ENCODE results near the gene PRDX3.

- RRBS: no CpG with 5 or more reads among the region's 6 CpGs
These were observed 21.4 kb downstream of the EIF3A start for GRCh38 chr10:119059151-119059590.

DNA sequence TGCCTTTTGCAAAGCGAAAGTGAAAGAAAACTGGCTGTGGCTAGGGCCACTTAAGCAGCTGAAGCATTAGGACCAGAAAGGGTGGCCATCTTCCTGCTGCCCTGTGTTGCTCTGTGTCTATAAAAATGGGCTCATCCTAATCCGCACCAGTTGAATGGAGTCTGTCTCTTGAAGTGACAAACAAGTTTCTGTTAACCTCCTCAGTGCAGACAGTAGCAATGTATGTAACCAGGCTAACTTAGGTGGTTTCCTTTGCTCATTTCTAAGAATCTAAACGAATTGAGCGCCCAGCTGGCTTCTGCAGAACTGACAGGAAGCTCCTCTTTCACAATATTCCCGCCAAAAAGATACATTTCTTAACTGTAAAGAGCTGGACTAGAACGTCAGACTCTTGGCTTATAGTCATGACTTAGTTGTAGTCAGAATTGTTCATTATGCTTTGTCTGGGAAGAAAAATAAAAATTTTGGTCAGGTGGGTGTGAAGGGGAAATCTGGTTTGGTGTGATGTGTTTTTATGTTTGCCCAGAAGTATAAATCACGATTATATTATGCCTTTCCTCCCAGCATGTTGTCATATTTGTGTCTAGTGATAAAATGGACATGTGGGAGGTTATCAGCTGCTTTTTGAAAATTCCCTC is 28.0 kb downstream of the DENND10 start:
- RRBS: no CpG with 5 or more reads among the region's 7 CpGs

DNA sequence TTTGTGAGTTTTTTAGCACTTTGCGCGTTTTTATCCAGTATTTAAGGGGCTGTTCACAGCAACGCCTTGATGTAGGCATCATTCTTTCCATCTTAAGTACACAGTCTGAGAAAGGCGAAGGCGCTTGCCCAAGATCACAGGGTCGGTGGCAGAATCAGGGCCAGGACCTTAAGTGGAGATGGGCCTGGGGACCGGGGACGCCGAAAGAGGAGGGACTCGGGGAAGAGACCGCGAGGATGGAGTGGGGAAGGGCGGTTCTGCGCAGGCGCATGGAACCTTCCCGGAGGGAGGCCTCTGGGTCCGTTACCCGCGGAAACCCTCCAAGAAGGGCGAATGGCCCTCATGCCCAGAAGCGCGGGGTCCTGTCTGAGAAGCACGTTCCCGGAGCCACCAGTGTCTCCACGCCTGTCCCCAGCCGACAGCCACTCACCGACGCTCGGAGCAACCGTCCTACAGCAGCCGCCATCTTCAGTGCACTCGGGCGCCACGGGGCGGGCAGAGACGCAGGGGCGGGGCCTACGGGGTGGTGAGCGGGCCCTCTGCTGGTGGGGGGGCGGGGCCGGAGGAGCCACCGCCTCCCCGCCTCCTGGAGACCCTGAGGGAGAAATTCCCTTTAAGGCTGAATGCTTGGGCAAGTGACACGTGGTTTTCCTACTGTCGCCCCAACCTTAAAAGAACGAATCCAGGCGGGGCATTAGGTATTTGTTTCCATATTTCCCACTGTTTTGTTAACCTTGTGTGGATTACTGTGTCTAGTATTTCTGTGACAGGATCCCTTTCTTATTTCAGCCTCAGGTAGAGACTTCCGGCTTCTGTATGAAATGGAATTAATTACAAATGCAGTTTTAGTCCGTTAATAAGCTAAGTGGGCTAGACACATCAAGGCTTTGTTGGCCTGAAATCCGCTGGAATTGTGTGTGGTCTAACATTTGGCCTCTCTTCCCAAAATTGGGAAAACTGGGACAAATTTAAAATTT is at the start of gene PRDX3:
Gene PRDX3 (minus strand): TSS at position 488 of the 977 bp plus-strand sequence.
- RRBS: 2% methylated on average over 15 of the region's 50 CpGs

DNA sequence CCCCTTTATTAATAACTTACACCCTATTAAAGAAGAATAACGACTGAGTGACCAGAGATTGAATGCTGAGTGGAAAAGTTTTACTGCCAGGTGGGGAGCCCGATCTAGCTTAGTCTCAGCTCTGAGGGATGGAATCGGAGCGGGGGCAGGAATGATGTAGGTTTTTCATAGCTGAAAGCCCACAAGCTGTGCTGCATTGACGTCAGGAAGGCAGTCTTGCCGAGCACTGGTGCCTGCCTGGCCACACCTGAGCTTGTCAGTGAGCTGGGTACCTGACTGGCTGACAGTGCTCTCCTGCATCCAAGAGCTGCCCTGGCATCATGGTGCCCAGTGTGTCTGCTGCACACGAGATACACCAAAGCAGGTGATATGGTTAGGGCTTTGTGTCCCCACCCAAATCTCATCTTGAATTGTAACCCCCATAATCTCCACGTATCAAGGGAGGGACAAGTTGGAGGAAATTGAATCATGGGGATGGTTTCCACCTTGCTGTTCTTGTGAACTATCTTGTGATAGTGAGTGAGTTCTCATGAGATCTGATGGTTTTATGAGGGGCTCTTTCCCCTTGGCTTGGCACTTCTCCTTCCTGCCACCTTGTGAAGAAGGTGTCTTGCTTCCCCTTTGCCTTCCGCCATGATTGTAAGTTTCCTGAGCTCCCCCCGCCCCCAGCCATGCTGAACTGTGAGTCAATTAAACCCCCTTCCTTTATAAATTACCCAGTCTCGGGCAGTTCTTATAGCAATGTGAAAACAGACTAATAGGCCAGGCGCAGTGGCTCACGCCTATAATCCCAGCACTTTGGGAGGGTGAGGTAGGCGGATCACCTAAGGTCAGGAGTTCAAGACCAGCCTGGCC is 35.1 kb downstream of the GRK5 start:
- RRBS: no CpG with 5 or more reads among the region's 14 CpGs

DNA sequence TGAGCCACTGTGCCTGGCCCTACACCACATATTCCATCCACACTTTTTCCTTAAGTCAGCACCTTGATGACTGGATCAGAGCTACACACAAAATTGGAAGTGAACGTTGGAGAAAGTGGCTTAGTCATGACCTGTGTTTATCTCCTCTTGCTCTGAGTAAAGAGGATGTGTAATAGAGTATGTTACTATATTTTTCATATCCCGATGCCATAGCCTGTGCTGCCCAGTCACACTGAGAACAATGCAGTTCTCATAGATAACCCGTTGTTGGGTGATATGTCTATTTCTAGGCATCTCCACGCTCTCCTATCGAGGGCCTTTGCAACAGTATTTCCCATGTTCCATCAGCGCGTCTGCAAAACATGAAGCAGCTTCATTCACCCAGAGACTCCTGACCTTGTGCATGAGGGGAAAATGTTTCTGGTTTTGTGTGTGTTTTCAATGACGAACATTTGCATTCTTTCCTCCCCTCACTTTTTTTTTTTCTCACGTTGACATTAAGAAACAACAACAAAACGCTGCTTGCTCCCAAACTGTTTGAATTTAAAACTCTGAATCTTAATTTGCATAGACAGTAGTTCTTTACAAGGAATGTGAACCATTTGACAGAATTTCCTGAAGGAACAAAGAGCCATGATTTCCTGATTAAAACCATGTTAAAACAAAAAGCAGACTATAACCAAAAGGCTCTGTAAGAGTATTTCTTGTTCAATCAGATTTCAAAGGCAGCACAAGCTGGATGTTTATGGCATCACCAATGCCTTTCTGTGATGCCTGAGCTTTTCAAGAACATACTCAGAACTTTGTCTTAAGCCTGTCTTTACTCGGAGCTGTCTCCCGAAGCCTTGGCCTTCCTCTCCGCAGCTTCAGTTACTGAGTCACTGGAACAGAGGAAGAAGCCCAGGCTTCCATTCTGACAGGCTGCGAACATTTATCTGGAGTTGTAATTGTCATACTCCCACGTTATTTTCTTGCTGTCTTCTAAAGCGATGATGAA is 43.6 kb downstream of the GRK5 start:
- RRBS: no CpG with 5 or more reads among the region's 16 CpGs

- RRBS: 77% methylated on average over 4 of the region's 33 CpGs
These were observed 64.1 kb downstream of the GRK5 start for GRCh38 chr10:119271045-119272200.

- RRBS: no CpG with 5 or more reads among the region's 18 CpGs
These were observed 106.2 kb downstream of the GRK5 start for GRCh38 chr10:119313302-119314270.

- RRBS: no CpG with 5 or more reads among the region's 19 CpGs
These were observed 26.0 kb downstream of the RGS10 start for GRCh38 chr10:119516377-119517036.

DNA sequence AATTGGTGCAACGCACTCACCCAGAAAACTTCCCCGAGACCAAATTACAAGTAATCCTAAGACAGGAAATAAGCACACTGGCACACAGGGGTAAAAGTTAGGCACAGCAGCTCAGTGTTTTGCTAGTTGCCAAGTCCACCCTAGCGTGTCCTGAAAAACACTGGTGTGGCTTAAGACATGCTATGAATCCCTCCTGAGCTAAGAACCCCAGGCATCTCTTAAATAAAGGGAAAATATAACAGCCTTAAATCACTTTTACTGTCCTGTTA is 1.8 kb upstream of the RGS10 start:
- RRBS: no CpG with 5 or more reads among the region's 3 CpGs

- RRBS: 3% methylated on average over 2 of the region's 15 CpGs
These were observed 1.0 kb downstream of the TIAL1 start for GRCh38 chr10:119595798-119596057.

GRCh38 chr10:119597667-119597932 is 836 bp upstream of the TIAL1 start:
- RRBS: no CpG with 5 or more reads among the region's 4 CpGs

DNA sequence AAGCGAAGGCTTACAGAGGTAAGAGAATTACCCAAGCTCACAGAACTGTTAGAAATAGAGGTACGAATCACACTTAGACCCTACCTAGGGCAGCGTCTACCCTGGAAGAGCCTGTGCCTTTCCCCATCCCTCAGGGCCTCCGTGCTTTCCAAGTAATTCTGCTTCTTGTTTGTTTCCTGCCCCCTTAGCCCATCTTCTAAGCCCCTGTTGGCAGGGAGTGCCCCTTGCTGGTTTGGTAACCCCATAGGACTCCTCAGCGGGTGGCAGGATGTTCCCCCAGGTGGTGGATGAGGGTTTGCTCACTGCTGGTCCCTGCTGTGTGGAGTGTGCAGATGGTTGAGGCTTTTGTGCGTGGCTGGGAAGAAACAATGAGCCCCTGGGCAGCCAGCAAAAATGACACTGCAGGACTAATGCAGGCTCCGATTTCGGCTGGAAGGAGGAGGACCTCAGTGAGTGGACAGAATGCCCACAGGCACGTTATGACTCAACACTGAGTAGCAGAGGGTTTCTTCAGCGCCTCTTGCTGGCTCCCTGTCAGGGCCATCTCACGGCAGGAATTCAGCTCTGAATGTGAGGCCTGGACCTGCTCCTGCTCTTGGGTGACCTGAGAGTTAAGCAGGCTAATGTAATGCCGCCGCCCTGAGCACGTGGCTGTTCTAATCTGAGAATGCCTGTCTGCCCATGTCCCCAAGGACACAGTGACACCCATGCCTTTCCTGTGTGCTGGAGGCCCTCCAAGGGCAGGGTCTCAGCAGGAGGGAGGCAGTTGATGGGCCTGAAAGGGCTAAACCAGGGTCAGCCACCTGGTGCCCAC is 16.5 kb downstream of the BAG3 start:
- RRBS: no CpG with 5 or more reads among the region's 14 CpGs

DNA sequence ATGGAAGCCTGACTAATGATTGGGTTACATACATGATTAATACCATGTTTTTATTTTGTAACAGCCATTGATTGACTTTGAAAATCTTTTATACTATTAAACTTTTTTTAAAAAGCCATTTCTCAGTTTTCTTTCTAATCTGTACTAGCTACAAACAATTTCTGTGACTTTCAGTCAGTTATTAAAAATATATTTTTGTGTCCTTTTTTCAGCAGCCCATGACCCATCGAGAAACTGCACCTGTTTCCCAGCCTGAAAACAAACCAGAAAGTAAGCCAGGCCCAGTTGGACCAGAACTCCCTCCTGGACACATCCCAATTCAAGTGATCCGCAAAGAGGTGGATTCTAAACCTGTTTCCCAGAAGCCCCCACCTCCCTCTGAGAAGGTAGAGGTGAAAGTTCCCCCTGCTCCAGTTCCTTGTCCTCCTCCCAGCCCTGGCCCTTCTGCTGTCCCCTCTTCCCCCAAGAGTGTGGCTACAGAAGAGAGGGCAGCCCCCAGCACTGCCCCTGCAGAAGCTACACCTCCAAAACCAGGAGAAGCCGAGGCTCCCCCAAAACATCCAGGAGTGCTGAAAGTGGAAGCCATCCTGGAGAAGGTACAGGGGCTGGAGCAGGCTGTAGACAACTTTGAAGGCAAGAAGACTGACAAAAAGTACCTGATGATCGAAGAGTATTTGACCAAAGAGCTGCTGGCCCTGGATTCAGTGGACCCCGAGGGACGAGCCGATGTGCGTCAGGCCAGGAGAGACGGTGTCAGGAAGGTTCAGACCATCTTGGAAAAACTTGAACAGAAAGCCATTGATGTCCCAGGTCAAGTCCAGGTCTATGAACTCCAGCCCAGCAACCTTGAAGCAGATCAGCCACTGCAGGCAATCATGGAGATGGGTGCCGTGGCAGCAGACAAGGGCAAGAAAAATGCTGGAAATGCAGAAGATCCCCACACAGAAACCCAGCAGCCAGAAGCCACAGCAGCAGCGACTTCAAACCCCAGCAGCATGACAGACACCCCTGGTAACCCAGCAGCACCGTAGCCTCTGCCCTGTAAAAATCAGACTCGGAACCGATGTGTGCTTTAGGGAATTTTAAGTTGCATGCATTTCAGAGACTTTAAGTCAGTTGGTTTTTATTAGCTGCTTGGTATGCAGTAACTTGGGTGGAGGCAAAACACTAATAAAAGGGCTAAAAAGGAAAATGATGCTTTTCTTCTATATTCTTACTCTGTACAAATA is 25.5 kb downstream of the BAG3 start:
- RRBS: no CpG with 5 or more reads among the region's 14 CpGs

- RRBS: no CpG with 5 or more reads among the region's 19 CpGs
These were observed 1.1 kb upstream of the INPP5F start for GRCh38 chr10:119724343-119725461.

- RRBS: no CpG with 5 or more reads among the region's 8 CpGs
These were observed 780 bp downstream of the INPP5F start for GRCh38 chr10:119726729-119726930.

GRCh38 chr10:119783568-119784006 is 57.7 kb downstream of the INPP5F start:
- RRBS: no CpG with 5 or more reads among the region's 7 CpGs

DNA sequence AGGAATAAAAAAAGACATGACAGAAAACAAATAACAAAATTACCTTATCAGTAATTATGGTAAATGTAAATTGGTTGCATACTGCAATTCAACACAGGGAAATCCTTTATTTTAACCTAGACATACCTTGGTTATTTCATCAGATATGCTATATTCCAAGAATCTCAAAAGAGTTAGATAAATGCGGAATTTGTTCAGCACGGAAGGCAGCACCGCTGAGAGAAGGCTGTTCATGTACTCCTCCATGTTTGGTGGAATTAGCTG is 37.3 kb downstream of the MCMBP start:
- RRBS: no CpG with 5 or more reads among the region's 3 CpGs

DNA sequence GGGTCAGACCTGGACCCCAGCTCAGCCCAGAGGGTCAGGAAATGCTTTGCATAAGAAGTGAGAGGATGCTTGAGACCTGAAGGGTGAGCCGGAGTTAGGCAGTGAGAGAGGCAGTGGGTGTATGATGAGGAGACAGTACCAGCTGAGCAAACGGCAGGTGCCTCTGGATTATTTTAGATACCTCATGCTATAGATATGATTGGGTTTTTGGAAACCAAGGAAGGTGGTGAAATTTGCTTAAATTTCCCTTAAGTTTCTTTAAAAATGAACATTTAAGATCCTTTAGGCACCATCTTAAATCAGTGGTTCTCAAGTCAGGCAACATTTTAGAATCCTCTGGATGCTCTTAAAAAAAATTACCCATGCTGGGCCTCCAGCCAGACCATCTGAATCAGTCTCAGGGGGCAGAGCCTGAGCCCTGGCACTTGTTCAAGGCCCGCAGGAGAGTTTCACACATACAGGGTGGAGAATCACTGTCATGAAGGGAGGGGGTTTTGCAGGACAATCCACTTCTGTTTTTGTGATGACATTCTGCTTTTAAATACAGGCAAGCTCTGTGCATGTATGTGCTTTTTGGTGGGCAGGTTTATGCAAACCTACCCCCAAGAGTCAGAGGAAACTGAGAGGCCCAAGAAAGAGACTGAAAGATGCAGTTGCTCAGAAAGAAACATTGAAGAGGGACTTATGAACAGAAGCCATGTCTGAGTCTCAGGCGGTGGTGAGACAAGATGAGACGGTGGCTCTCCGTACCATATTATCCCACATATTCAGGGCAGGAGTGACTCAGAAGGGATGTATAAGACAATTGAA is 268.5 kb downstream of the SEC23IP start:
- RRBS: no CpG with 5 or more reads among the region's 6 CpGs

GRCh38 chr10:120980213-120980581 is 129.0 kb downstream of the WDR11 start:
- RRBS: 8% methylated on average over 1 of the region's 12 CpGs

GRCh38 chr10:121366051-121366410 is 232.2 kb downstream of the FGFR2 start:
- RRBS: no CpG with 5 or more reads among the region's 5 CpGs

Data from epidermal melanocyte (primary cell).